Umbilical cord (tissue), 2 donors: Measurements from ENCODE around the genes SMG5, HAPLN2 and MRPL24.

DNA sequence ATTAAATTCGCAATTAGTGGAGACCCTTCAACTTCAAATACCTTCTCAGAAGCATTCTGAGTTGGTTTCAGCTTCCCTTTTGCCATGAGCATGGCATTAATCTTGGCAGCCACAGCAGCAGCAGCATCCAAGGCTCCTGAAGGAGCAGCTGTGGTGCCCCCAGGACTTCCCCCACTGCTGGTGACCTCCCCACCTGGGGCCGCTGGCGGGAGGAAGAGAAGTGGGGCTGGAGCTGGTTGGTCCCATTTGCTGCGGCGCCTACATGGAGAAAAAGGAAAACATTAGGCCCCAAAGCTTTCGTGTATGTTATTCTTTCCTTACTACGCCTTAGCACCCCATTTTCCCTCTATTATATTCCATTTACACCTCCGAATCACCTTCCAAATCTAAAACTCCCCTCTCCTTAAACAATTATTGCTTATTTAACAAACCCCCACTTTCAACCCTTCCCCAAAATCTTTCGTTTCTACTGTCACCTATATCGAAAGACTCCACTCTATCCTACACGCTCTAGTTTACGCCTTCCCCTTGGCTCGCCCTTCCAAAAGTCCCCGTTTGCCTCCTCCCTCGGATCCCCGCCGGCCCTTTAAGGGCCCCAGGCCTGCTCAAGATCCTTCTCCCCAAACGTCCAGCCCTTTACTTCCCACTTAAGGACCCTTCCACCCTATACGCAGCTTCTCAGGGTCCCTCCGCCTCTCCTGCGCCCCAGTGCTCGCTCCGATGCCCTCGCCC is 455 bp downstream of the KHDC4 start:
- RAMPAGE, long total RNA: no peak

- RAMPAGE, long total RNA: no peak
These were observed 188 bp upstream of the LAMTOR2 start for GRCh38 chr1:156054482-156054706.

DNA sequence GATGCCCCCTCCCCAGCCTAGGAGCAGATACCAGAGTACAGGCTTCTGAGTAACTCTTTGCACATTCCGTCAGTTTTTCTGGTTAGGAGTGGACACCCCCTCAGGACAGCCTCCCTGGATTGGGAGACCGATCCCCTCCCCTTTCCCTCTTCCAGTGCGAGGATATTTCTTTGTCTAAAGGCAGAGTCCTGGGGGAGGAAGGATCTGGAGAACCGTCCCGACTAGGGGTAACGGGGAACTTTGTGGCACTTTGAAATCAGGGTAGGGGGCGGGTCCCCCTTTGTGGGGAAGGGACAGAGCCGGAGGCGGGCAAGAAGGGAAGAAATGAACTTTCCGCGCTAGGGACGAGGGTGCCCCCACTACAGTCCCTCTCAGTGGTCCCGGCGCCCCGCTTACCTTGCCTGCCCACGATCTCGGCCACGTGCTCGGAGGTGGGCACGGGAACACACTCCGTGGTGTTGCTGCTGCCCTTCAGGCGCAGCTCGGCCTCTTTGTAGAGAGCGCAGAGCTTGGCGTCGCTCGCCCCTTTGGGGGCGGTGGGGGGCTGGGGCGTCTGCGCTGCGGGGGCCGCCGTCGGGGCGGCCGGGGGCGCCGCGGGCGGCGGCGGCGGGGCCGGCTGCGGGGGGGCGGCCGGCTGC is 997 bp downstream of the MEX3A start:
- RAMPAGE, long total RNA: no peak

DNA sequence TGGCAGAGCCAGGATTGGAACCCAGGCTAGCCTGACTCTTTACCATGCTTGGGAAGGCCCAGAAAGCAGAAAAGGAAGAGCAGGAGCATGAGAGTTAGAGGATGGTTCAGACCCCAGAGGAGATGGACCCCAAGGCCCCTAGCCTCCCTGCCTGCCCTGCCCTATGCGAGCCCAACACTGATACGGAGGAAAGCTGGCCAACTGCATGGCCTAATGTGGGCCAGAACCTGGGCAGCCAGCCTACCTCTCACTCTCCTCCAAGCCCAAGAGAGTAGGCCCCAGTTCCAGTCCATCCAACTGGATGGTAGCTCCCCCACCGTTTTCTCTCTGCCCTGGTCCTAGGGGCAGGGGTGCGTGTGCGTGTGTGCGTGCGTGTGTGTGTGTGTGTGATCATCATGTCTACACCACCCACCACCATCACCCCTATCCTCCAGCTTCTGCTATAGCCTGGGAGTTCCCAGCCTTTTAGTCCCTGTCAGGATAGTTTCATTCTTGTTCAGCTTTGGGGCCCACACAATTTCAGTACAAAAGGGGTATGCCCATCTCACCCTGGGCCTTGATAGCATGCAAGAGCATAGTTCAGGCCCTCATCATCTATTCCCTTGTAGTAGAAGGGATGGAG is 15.4 kb upstream of the MEX3A start:
- RAMPAGE, long total RNA: no peak

- RAMPAGE, long total RNA: no peak
These were observed 3.2 kb downstream of the LMNA start for GRCh38 chr1:156117679-156118145.

- RAMPAGE, long total RNA: no peak
These were observed 8.5 kb downstream of the LMNA start for GRCh38 chr1:156122847-156123590.

- RAMPAGE, long total RNA: no peak
These were observed 12.4 kb upstream of the SEMA4A start for GRCh38 chr1:156140760-156141647.

DNA sequence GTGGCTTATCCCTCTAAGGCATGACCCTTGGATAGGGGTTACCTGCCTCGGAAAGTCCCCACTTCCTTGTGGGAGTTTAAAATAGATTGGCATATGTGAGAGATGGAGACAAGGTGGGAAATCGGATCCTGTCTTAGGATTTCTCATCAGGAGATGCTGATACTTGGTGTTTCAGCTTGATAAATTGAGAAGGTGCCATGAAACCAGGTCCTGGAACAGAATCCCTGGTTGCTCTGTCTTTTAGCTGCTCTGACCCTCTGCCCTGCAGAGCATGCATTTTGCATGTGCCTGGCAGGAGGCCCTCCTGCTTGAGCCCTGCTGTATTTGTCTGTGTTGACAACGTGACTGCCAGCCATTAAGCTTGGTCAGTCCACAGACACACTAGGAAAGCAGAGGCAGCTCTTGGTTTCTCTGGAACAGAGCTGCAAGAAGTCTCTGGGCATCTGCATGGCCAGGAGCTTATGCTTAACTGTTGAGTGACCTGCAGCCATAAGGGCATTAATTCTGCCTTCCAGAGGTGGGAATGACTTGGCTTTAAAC is 2.5 kb downstream of the SLC25A44 start:
- RAMPAGE, long total RNA: no peak

- RAMPAGE, long total RNA: no peak
These were observed 2.0 kb downstream of the PAQR6 start for GRCh38 chr1:156245683-156246430.

DNA sequence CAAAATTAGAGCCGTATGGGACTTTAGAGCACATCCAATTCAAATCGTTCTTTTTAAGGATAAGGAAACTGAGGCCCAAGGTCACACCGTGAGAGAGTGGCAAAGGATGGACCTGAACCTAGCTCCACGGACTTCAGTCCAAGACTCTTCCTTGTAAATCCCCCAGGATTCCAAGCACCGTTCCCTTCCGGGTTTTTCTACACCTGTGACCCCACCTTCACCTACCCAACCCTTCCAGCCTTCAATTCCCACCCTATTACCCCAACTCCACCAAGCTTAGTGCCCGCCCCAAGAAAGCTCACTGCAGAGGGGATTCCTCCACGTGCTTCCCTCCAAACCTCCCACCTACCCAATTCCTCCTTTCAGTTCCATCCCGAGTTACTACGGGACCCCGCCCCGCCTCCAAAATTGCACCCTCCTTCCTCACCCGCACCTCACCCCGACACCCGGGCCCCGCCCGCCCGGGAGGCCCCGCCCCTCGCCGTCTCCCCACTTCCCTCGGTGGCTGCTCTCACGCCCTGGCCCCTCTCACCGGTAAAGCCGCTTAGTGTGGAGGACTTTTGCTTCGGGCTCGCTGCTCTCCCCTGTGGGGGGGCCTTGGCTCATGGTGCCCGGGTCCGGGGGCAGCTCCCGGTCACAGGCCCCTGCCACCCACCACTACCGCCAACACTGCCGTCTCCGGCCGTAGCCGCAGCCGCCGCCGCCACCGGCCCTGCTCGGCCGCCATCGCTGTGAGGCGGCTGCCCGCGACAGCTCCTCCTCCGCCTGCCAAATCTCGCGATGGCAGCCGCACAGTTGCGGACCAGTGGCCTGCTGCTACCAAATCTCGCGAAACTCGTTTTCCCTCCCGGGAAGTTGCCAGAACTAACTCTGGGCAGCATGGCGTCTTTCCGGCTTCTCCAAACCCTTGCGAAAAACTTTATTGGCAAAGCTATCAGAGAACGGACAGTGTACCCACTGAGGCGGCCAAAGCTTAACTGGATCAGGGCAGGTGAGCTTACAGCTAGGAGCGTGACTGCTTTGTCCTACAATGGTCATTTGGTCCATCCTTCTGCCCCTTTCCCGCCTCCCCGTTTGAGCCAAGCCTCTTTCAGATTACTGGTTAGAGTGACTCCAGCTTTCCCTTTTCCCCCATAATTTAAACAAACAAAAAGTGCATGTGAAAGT is at the start of gene SMG5:
TSS of gene SMG5 (minus strand) at position 751 of the 1,167 bp plus-strand sequence.
- RAMPAGE, long total RNA: no peak

GRCh38 chr1:156488961-156490078 is 11.3 kb downstream of the MEF2D start:
- RAMPAGE, long total RNA: no peak

GRCh38 chr1:156494100-156494887 is 6.3 kb downstream of the MEF2D start:
- RAMPAGE, long total RNA: no peak

GRCh38 chr1:156496974-156497523 is 3.5 kb downstream of the MEF2D start:
- RAMPAGE, long total RNA: no peak

DNA sequence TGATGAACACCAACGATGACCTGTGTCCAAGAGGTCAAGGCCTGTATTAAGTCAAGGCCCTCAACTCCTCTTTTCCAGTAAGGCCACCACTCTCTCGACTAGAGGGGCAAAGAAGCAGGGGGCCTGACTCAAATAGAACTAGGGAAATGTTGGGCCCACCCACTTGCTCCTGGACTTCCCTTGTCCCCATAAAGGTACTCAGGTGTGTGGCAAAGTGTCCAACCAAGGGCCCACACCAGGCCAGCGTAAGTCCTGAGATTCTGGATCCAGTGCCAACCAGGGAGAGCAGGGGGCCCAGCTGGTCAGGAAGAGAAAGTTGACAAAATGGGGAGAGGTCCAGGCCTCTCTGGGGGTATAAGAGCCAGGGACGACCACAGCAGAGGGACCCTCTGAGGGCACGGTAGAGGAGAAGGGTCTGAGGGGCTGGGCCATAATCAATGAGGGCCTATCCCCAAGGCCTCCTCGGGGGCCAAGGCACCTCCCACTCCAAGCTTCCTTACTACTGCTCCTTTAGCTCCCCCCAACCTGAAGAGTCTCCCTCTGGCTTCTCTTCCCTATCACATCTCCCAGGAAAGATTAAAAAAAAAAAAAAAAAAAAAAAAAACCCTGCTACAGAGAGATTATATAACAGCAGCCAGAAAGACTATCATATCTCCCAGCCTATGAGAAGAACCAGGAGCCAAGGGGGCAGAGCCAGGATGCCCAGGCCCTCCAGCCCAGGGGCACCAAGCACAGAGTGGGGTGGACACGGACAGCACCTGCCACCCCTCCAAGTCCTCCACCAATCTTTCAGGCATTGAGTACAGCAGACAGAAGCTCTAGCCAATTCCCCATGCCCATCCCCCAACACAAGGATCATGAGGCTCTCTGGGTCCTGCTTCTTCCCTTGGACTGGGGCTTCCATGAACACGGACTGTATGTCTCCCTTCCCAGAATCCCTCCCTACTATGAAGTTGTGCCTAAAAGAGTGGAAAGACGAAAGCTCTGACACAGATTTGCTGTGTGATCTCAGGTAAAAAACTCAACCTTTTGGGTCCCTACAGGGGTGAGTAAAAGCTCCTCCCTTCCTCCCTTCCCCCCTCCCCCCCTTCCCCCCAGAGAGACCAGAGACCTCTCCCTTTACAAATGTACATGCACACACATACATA is 2.7 kb downstream of the MEF2D start:
- RAMPAGE, long total RNA: no peak

- RAMPAGE, long total RNA: no peak
These were observed 19.4 kb downstream of the IQGAP3 start for GRCh38 chr1:156553010-156553348.

- RAMPAGE, long total RNA: no peak
These were observed 864 bp upstream of the NAXE start for GRCh38 chr1:156590732-156591092.

GRCh38 chr1:156619248-156619707 is at the start of gene HAPLN2:
TSS of gene HAPLN2 (plus strand) at chr1:156619415.
- RAMPAGE, long total RNA: no peak

- RAMPAGE, long total RNA: no peak
These were observed 2.8 kb downstream of the NES start for GRCh38 chr1:156674231-156674892.

DNA sequence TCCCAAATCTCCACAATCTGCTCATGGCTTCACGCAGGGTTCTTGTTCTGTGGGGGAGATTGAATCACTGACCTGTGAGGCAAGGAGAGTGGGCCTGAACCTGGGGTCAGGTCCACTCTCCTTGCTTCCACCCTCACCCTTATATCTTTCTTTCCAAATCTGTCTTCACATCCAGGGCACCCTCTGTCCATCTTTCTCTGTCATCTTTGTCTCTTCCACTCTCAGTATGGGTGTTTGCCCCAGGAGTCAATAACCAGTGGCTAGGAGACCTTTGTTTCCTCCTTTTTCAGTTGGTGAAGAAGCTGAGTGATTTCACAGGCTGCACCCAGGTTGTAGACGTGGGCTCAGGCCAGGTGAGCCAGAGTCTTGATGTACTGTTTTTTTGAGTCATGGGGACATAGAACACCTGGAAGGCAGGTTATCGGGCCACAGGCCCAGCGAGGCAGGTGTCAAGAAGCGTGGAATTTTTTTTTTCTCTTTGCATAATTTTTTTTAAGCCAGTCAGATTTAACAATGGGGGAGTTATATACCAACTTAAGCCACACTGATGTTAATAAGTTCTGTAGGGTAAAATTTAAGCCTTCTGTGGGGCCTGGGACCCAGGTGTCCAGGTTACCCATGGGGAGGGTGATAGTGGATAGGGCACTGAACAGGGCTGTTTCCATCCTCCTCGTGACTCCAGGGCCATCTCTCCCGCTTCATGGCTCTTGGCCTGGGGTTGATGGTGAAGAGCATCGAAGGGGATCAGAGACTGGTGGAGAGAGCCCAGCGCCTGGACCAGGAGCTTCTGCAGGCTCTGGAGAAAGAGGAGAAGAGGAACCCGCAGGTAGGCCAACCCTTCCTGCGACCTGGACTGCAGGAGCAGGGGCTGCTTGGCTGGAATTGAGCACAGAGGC is 4.4 kb upstream of the ISG20L2 start:
- RAMPAGE, long total RNA: no peak

DNA sequence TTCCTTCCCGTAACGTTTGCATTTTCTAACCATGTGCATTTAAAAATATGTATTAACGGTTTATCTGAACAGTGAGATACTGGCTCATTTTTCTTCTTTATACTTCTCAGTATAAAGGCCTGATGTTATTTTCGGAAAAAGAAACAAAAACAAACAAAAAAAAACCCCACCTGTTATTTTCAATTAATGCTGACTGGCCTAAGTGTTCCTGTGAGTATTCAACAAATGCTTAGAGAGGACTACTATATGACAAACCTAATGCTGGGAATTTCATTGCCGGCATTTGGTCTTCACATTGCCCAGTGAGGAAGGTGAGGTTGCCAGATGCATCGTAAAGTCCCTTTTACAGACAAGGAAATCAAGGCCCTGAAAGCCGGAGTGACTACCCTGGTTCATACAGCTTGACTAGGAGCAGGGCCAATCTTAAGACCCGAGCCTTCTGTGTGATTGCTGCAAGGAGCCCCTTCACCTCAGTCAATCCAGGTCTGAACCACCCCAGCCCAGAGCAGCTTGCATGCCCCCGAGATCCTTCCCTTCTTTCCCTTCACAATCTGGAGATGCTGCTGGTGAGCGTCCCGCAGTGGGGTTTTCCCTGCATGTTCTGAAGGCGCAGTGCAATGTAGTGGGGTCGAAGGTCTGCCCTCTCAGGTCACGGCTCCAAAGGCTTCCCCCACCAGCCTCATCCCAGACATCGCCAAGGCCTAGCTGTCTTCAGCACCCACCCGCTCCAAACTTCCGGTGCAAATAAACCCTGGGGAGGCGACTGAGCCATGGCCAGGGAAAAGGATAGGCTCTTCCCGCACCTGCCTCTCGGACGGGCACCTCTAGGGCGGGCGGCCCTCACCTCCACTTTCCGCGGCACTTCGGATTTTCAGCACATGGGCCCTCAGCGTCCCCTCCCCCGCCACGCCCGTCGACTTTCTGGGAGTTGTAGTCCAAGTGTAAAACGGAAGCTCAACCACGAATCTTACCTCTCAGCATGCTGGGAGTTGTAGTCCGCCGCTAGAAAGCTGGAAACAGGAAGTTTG is at the start of gene MRPL24:
TSS of gene MRPL24 (minus strand) at position 880 of the 1,028 bp plus-strand sequence.
- RAMPAGE, long total RNA: start-site peak on the minus strand centred at position 895 of the sequence, 35 bp wide, 103 and 240 reads in 2 replicates